ENCODE measurements around the genes SCN2B, CD3E and KMT2A.

GRCh38 chr11:118002201-118003059 lies 16.2 kb downstream of the IL10RA start:
- RRBS: no CpG with 5 or more reads among the region's 11 CpGs

DNA sequence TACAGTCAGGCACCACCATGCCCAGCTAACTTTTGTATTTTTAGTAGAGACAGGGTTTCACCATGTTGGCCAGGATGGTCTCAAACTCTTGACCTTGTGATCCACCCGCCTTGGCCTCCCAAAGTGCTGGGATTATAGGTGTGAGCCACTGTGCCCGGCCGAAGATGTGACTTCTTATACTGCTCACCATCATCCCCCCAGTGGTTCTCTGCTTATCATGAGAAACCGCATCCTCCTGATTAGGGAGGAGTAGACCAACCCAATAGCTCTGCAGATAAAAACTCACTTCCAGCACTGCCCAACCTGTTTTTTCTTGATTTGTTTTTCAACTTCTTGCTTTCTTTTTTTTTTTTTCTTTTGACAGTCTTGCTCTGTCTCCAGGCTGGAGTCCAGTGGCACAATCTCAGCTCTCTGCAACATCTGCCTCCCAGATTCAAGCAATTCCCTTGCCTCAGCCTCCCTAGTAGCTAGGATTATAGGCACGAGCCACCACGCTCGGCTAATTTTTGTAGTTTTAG lies 21.4 kb downstream of the IL10RA start:
- RRBS: no CpG with 5 or more reads among the region's 7 CpGs

DNA sequence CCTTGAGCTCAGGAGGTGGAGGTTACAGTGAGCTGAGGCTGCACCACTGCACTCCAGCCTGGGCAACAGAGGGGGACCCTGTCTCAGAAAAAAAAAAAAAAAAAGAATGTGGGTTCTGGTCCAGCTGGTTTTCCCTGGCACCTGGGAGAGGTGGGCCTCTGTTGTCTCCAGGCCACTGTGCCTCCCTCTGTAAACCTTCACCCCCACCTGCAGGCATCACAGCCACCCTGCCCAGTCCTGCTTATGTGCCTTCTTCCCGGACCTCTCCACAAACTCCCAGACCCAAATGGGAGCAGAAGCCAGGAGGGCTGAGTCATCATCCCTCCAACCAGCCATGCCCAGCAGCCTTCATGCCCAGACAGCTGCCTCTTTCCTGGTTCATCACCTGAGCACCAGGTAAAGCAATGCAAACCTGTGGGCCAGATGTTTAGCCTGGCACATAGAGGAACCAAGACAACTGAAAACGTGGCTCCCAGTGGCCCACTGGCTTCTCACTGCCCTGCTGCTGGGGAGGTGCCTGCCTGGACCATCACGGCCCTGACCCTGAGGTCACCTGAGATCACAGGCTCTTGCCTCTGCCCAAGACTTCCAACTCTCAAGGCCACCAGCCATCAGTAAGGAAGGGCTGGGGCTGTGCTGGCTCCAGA lies 2.1 kb upstream of the TMPRSS4 start:
- RRBS: no CpG with 5 or more reads among the region's 3 CpGs

DNA sequence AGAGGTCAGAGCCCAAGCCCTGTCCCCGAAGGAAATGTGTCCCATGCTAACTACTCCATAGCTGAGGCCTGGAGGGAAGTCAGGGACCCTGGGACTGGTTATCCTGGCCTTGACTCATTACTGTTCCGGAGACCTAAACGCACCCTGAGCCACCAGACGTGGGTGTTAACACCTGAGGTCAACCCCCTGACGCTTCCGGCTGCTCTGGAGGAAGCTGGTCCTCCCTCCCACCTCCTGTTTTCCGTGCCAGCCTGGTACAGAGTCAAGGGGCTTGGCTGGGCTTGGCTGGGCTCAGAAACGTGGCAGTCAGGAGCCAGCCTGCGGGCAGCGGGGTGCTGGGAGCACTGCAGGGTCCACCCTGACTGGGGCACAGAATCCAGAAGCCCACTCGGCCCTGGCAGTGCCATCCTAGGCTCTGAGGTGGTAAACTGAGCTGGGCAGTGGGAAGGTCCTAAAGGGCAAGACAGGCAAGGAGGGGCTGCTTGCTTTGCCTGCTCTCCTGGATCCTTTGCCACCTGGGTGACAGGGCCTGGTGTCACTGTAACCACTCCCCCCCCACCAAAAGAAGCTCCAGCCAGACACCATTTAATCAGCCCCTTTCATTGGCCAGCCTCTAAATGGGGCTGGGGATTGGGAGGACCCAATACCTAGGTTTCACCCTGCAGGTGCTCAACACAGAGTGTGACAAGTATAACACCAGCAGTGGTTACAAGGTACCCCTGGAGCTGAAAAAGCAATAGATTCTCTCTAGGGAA lies 2.8 kb downstream of the TMPRSS4 start:
- RRBS: 39% methylated on average over 5 of the region's 11 CpGs

- RRBS: no CpG with 5 or more reads among the region's 15 CpGs
These were observed 3.7 kb upstream of the SCN4B start for GRCh38 chr11:118156186-118156803.

- RRBS: no CpG with 5 or more reads among the region's 14 CpGs
These were observed 1.2 kb downstream of the SCN2B start for GRCh38 chr11:118174876-118175964.

DNA sequence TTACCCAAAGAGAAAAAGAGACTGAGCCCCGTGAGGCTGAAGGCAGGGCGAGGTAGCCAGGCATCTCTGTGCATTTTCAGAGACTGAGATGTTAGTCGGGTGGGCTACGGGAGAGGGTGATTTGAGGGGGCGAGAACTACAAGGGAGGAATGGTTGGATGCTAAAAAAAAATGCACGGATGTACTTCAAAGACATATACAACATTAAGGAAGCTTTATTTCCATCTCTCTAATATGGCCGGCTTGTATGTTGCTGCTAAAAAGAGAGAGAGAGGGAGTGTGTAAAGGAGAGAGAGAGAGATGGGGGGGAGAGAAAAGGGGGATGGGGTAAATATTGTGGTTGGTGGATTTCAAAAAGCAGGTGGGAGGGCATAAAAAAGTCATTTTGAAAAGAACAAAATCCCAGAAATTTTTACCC lies at the start of gene SCN2B:
Gene SCN2B (minus strand): TSS at position 282 of the 417 bp plus-strand sequence.
- RRBS: no CpG with 5 or more reads among the region's 7 CpGs

- RRBS: no CpG with 5 or more reads among the region's 11 CpGs
These were observed 12.2 kb downstream of the JAML start for GRCh38 chr11:118212124-118213438.

DNA sequence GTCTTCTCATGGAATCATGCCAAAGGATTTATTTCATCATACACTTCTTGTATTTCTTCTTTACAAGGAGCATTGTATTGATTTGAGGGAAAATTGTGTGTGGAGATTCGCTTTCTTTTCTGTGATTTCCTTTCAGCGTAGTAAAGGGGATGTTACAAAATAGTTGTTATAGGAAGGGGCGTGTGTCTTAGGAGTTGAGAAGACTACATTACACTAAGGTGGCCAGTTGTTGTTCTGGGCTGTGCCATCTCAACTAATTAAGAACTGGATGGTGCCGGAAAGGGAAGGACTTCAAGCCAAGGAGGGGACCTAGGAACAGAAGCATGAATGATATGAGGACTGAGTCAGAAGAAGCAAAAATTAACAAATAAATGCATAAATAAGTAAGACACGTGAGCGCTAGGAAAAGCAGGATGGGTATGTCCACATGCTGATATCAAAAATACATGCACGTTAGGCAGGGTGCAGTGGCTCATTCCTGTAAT lies 12.8 kb upstream of the CD3E start:
- RRBS: no CpG with 5 or more reads among the region's 7 CpGs

- RRBS: no CpG with 5 or more reads among the region's 13 CpGs
These were observed at the start of gene CD3E for GRCh38 chr11:118304181-118305420. Gene CD3E (plus strand): TSS chr11:118304730.

DNA sequence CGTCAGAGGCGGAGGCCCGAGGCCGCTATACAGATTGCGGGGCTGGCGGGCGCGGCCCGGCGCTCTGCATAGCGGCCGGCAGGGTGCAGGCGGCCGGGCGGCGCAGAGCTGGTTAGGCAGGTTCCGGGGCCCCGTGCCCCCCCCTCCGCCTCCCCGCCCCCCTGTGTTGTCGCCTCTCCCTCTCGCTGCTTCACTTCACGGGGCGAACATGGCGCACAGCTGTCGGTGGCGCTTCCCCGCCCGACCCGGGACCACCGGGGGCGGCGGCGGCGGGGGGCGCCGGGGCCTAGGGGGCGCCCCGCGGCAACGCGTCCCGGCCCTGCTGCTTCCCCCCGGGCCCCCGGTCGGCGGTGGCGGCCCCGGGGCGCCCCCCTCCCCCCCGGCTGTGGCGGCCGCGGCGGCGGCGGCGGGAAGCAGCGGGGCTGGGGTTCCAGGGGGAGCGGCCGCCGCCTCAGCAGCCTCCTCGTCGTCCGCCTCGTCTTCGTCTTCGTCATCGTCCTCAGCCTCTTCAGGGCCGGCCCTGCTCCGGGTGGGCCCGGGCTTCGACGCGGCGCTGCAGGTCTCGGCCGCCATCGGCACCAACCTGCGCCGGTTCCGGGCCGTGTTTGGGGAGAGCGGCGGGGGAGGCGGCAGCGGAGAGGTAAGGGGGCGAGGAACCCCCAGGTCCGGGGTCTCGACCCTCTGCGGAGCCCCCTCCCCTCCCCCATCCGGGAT lies at the start of gene KMT2A:
Gene KMT2A (plus strand): TSS at position 188 of the 714 bp plus-strand sequence.
- RRBS: 1% methylated on average over 28 of the region's 92 CpGs

DNA sequence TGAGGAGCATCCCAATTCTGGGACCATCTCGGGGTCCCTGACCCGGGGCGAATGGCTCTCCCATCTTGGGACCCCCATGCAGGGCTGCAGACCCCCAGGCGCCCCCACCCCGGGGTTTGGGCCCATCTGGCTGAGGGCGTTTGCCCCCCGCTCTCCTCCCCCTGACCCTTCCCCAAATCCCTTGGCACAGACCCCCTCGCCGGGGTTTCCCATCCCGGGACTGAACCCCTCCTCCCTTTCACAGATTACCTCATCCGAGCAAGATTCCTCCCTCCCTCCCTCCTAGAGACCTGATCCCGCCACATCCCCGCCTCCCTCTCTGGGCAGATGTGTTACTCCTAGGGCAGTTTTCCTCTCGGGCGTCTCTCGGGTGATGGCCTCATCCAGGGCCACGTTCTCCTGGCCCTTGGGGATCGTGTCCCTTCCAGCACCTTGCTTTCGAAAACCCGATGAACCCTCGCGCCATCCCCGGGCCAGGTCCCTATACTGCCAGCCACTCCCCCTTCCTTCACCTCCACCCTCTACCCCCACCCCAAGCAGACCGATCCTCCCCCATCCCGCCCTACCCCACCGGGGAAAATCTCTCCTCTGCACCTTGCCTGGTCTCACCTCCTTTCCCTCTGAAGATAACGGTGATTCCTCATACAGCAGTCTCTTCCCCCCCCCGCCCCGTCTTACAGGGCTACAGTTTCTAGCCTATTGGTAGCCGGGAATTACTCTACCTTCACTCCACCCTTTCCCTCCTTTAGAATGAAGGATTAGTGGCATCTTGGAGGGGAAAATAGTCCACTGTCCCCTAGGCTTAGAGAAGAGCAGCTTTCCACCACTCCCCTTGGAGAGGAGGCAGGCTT lies 952 bp downstream of the KMT2A start:
- RRBS: 2% methylated on average over 12 of the region's 30 CpGs

DNA sequence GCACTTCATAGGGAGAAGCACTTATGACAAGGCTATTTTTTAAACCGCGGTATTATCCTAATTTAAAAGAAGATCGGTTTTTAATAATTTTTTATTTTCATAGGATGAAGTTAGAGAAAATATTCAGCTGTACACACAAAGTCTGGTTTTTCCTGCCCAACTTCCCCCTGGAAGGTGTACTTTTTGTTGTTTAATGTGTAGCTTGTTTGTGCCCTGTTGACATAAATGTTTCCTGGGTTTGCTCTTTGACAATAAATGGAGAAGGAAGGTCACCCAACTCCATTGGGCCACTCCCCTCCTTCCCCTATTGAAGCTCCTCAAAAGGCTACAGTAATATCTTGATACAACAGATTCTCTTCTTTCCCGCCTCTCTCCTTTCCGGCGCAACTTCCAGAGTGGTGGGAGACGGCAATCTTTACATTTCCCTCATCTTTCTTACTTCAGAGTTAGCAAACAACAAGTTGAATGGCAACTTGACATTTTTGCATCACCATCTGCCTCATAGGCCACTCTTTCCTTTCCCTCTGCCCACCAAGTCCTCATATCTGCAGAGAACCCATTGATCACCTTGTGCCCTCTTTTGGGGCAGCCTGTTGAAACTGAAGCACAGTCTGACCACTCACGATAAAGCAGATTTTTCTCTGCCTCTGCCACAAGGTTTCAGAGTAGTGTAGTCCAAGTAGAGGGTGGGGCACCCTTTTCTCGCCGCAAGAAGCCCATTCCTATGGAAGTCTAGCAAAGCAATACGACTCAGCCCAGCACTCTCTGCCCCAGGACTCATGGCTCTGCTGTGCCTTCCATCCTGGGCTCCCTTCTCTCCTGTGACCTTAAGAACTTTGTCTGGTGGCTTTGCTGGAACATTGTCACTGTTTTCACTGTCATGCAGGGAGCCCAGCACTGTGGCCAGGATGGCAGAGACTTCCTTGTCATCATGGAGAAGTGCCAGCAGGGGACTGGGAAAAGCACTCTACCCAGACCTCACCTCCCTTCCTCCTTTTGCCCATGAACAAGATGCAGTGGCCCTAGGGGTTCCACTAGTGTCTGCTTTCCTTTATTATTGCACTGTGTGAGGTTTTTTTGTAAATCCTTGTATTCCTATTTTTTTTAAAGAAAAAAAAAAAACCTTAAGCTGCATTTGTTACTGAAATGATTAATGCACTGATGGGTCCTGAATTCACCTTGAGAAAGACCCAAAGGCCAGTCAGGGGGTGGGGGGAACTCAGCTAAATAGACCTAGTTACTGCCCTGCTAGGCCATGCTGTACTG lies 3.2 kb upstream of the TTC36 start:
- RRBS: no CpG with 5 or more reads among the region's 11 CpGs

- RRBS: no CpG with 5 or more reads among the region's 6 CpGs
These were observed 15.5 kb downstream of the PHLDB1 start for GRCh38 chr11:118622839-118623434.

DNA sequence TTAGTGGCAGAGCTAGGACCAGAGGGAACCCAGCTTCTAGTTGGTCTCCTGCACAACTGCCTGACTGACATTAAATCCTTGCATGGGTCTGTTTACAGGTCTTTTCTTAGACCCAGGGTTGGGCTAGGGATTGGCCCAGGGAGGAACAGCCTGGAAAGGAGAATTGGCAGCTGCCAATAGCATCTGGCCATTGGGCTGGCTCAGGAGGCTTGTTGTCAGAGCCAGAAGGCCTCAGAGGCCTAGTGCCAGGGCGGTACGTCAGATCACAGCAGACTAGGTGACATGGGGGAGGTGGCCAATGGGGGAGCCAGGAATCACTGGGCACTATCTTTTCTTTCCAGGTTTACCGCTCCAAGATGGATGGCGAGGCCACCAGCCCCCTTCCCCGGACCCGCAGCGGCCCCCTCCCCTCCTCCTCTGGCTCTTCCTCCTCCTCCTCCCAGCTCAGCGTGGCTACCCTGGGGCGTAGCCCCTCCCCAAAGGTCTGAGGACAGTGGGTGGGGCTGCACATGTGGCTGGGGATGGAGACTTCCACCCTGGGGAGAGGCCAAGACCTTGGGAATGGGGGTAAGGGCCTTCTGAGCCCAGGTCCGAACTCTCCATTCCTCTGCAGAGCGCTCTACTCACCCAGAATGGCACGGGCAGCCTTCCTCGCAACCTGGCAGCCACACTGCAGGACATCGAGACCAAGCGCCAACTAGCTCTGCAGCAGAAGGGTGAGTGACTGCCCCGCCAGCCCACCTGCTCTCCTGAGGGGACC lies 35.8 kb downstream of the TREH start:
- RRBS: no CpG with 5 or more reads among the region's 16 CpGs

DNA sequence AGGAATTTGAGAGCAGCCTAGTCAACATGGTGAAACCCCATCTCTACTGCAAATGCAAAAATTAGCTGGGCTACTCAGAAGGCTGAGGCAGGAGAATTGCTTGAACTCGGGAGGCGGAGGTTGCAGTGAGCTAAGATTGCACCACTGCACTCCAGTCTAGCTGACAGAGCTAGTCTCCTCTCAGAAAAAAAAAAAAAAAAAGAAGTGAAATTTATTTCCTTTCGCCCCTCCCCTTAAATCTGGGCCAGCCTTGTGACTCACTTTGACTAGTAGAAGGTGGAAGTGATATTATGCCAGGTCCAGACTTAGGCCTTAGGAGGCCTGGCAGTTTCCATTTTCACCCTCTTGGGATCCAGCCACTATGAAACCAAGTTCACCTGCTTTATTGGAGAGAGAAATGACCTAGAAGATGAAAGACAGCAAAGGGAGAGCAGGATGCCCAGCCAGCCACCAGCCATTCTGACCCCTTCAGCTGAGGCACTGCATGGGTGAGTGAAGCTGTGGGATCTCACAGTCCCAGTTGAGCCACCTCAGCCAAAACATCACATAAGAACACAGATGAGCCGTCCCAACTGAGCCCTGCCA lies 20.8 kb upstream of the TREH start:
- RRBS: no CpG with 5 or more reads among the region's 4 CpGs

GRCh38 chr11:118789546-118789952 lies 1.4 kb downstream of the DDX6 start:
- RRBS: no CpG with 5 or more reads among the region's 5 CpGs

- RRBS: no CpG with 5 or more reads among the region's 5 CpGs
These were observed 43.5 kb upstream of the DDX6 start for GRCh38 chr11:118834441-118834868.

DNA sequence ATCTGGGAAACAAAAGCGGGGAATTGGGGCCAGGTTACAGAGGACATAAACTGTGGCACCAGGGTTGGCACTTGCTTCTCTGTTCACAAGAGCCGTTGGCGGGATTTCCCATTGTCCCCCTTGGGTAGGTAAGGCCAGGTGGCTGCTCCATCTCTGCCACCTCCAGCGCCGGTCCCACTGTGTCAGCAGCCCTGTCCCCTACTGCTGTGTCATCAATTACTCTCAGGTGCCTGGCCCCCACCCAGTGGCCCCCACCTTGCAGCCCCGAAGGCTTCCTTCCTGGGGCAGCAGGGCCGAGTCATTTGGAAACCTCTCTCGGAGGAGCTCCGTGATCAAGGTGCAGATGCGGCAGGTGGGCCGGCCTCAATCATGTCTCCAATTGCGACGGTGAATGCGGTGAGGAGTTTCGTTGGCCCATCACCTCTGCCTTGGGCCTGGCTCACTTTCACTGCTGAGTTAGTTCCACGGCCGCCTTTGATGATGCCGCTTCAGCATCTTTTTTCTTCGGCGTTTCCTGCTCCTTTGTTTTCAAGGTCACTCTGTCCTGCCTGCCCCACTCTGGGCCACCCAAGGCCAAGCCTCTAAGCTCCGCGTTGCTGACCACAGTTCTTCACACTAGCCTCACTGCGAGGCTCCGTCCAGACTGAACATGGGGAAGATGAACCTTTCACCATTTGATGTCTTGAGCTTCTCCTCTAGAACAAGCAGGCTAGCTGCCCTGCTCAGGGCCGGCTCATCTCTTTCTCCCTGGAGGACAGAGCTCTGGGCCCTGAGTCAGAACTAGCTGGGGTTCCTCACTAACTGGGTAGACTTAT lies 11.2 kb upstream of the CXCR5 start:
- RRBS: no CpG with 5 or more reads among the region's 25 CpGs

DNA sequence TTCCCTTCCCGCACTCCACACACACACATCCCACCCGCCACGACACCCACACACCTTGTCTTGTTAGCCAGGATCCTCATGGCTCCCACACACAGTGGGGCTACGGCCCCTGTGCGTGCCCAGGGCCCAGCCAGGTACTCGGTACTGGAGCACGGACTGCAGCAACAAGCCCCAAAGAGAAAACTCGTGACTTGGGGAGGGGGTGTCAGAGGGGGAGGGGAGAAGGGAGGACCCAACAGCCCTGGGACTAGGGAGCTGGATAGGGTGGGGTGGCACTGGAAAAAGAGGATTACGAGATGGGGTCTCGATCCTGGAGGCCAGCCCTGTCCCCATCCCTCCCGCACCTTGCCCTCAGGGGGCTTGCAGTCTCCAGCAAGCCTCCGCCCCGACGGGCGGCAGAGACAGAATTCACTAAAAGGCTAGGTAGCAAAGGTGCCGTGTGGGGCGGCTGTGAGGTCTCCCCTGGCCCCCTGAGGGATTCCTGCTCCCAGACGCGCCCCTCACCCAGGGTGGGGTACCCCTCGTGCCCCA lies 15.8 kb downstream of the BCL9L start:
- RRBS: no CpG with 5 or more reads among the region's 20 CpGs

All from AG10803 (cell line).